ENCODE results near the genes KRT222, KRTAP3-3, KRTAP1-3, KRTAP4-16 and KRT36.

DNA sequence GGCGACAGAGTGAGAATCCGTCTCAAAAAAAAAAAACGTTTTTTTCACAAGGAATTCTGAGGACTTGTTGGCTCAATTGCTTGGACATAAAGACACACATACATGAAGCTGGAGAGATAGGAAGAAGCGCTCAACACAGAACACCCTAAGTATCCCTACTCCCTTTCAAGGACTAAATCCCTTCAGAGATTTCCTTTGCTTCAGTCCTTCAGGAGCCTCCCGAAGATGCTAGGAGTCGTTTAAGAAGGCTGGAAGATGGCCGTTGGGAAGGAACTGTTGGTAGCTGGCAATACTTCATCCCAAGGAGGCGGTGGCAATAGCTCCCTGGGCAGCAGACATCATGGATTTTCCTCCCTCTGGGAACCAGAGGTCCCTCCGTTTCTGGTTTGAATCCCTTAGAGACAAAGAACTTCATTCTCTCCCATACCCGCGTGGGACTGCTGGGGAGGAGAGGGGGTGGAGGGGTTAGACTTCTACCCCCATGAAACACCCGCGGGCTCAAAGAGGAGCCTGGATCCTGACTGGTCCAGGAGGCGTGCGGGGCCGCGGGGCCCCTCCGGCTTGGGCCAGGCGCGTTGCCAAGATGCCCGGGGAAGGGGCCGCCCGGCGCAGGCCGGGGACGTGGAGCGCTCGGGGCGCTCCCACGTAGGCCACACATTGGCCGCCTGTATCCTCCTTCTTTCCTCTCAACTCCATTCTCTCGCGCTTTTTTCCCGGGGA is 637 bp upstream of the MSL1 start:
- PRO-cap = bidirectional peak, plus-strand start at position 581 of the sequence, minus-strand start at position 500 of the sequence

DNA sequence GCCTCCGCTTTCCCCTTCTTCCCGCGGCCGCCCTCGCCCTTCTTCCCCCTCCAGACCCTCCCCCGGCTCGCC is 241 bp upstream of the MSL1 start:
- PRO-cap = no peak

GRCh38 chr17:40190994-40191952 is 14.0 kb downstream of the RAPGEFL1 start:
- PRO-cap = bidirectional peak, plus-strand start at chr17:40191619, minus-strand start at chr17:40191558; unidirectional peak, minus-strand start at chr17:40191757

GRCh38 chr17:40320697-40321733 is 12.0 kb downstream of the RARA start:
- PRO-cap = bidirectional peak, plus-strand start at chr17:40321417, minus-strand start at chr17:40321393

GRCh38 chr17:40321981-40322149 is 12.9 kb downstream of the RARA start:
- PRO-cap = no peak

DNA sequence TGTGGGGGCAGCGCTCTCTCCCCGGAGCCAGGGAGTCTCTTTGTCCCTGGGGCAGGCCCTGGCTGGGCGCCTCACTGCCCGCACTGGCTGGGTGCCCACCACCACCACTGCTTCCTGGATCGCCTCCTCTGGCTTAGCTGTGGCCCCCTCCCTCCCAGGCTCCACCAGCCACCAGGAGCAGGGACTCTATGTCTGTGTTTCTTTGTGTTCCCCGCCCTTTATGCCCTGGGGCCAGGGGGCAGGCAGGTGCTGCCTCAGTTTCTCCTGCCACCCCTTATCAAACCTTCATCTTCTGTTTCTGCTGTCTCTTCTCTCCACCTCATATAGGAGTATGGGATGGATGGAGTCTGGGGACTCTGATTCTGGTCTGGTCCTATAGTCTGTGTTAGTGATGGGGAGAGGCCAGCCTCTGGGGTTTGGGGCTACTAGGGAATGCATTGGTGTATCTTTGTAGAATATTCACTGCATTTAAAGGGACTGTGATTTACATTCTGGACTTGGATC is 23.6 kb downstream of the RARA start:
- PRO-cap = no peak

DNA sequence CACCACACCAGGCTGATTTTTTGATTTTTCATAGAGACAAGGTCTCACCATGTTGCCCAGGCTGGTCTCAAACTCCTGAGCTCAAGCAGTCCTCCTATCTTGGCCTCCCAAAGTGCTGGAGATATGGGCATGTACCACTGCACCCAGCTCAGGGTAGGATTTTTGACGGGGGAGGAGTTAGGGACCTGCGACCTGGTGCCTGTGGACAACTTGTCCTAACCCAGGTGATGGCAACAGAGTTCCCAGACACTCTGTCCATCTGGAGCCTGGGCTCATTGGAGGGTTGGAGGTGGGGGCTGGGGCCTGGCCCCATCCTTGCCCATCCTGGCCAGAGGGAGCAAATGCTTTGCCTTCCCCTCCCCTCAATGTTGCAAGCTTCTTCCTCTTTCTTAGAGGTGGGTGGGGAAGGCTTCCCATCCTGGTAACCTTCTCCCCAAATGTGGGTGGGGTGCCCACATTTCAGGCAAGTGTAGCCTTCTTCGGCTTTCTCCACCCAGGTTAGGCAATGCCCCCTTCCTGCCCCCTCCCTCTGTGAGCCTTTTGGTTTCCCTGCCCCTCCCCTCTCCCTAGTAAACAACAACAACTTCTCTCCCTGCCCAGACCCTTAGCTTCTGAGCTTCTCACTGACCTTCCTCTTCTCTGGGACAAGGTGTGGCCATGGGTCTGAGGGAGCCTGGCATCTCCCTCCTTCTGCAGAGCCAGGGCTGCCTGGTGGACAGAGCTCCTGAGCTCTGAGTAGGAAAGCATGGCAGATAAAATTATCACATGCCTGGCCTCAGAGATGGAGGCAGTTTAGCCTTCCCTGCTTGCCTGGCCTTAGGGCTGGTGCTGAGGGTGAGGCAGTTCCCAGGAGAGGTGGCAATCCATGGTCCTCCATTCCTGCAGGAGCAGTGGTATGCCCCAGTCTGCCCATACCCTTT is 25.1 kb downstream of the RARA start:
- PRO-cap = no peak

GRCh38 chr17:40442678-40443099 is 561 bp upstream of the IGFBP4 start:
- PRO-cap = bidirectional peak, plus-strand start at chr17:40442998, minus-strand start at chr17:40442810

DNA sequence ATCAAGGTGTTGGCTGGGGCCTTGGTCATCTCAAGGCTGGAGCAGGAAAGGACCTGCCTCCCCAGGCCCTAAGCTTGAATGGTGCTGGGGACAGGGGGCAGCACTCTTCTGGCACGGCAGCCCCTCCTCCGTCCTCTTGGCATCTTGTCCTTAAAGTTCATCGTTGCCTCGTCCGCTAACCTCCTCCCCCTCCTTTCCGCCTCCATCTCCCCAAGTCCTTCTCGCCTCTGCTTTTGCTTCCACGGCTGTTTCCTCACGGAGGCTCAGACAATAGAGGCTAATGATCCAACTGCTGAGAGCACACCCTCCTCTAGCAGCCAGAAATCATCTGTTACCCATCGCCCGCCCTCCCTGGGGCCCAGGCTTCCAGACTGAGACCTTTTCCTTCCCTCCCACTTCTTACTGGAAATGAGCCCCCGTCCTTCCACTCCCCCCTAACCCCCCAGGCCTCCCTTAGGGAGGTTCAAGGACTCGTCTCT is 23.1 kb downstream of the CCR7 start:
- PRO-cap = unidirectional peak, minus-strand start at position 255 of the sequence

GRCh38 chr17:40562423-40563733 is 2.4 kb downstream of the CCR7 start:
- PRO-cap = no peak

DNA sequence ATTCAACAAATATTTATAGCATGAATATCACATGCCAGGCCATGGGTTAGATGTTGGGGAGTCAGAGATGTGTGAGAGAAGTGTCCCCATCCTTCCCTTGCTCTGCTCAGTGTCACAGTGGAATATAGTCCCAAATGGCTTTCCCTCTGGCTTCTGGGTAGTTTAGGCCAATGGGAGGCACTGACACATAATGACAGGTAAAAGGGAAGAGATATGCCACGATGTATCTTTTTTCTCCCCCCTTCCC is 379 bp upstream of the CCR7 start:
- PRO-cap = no peak

GRCh38 chr17:40602601-40603294 is 37.5 kb upstream of the CCR7 start:
- PRO-cap = bidirectional peak, plus-strand start at chr17:40602847, minus-strand start at chr17:40602681; unidirectional peak, minus-strand start at chr17:40602905

DNA sequence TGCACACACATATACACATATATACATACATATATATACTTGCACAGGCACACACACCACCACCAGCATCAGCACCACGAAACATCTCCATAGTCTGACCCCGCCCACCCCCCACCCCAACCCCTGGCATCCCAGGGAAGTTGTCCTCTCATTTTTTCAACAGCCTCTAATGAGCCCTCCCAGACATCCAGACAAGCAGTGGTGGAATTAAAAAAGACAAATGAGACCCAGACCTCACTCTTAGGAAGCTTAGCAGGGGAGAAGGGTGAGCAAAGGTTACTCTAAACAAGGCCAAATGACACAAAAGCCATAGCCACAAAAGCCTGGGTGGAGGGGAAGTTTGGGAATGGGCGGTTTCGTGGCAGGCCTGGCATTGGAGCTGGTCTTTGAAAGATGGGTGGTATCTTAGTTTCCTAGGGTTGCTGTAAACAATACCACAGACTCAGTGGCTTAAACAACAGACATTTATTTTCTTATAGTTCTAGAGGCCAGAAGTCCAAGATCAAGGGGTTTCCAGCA is 39.1 kb downstream of the SMARCE1 start:
- PRO-cap = no peak

DNA sequence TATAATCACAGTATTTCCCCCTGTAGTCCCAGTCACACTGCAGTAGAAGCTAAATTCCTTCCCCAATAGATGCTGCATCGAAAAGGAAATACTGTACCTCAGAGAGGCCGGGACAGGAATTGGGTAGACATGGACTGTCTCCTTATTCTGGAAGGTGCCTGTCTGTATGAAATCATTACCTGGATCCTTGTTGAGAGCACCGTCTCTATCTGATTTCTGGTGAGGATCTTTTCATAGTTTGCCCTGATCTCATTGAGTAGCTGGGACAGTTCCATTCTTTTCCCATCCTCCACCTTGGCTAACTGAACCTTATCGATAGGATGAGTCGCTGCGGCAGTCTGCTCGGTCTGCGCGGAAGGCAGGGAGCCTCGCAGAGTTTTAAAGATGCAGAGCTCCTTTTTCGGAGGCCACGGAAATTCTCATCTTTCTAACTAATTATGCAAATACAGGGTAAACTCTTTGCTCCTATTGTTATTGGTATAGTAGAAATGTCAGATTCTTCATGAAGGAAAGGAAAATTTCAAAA is at the start of gene KRT222:
TSS of gene KRT222 (minus strand) at position 353 of the 526 bp plus-strand sequence.
- PRO-cap = unidirectional peak, minus-strand start at position 300 of the sequence; unidirectional peak, minus-strand start at position 304 of the sequence; unidirectional peak, minus-strand start at position 340 of the sequence

DNA sequence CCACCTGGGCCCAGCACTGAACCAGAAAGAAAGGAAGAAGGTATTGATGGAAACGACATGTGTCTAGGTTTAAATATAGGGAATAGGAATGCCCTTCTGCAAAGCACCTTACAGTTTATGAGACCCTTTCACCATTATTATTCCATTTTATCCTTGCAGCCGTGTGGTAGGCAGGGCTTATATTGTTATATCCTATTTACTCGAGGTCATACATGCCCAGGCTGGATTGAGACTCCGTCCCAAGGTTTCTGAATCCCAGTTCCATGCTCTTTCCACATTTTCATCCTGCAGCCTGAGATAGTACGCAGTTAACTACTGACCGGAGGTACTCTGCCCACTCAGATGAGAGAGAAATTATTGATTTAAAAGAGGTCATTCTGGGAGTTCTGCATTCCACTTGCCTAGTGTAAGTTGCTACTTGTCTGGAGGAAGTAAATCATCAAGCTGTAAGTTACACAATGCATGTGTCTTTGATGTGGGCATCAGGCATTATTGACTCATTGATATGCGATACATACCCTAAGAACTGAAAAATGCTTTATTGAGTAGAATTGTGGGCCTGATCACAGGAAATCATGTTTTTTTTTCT is 10.1 kb downstream of the KRT39 start:
- PRO-cap = unidirectional peak, minus-strand start at position 314 of the sequence

GRCh38 chr17:40994085-40994284 is at the start of gene KRTAP3-3:
KRTAP3-3 (minus strand) TSS chr17:40994164.
- PRO-cap = no peak

- PRO-cap = no peak
Observed at GRCh38 chr17:41034403-41034972, at the start of gene KRTAP1-3. KRTAP1-3 (minus strand) TSS chr17:41034874.

DNA sequence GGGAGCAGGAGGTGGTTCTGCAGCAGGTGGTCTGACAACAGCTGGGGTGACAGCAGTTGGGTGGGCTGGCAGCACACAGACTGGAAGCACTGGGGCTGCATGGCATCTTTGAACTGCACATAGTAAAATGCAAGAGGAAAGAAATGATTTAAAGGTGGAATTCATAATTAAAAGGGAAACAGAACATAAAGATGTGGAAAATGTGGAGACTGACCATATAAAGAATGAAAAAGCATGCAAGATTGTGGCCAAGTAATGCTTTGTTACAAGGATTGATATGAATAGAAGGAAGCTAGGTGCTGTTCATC is at the start of gene KRTAP4-16:
TSS of gene KRTAP4-16 (minus strand) at position 121 of the 308 bp plus-strand sequence.
- PRO-cap = no peak

- PRO-cap = no peak
Observed at GRCh38 chr17:41397781-41398130, 348 bp upstream of the KRT31 start.

- PRO-cap = no peak
Observed at GRCh38 chr17:41489807-41490275, at the start of gene KRT36. KRT36 (minus strand) TSS chr17:41489910.